ENCODE measurements around a stretch of chr3.

- RRBS: 2% methylated on average over 9 of the region's 85 CpGs
Measured at GRCh38 chr3:128486419-128487595, 6.2 kb downstream of the GATA2 start.

DNA sequence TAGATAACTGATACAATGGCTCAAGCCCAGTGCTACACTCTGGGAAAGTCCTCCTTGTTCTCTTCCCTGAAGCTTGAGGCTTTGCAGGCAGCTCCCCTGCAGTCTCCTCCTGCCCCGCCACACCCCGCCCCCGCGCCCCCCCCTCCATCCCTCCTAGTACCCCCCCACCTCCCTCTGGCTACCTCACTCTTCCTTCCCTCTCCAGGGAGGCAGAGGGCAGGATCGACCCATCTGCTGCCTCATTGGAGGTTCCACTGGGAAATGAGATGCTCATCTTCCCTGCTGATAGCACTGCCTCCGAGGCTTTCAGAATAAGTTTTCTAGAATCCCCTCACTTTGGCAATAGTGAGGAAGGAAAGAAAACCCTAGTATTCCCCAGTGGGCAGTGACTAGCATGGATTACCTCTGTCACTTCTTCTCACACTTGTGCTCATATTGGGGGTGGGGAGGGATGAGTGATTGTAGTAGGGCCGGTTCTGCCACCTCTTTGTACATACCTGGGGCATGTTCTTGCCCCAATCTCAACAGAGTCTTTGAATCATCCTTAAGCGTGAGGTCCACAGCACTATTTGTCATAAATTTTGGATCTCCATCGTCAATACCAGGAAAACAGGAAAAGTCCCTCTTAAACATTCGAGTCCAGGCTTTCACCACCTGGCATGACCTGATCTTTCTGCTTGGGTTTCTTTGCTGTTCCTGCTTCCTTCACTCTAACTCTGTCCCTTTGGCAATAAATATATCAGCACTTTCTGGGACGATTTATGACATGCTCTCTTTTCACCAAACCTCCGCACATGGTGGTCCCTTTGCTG, 16.2 kb upstream of the RAB7A start:
- RRBS: no CpG with 5 or more reads among the region's 12 CpGs

DNA sequence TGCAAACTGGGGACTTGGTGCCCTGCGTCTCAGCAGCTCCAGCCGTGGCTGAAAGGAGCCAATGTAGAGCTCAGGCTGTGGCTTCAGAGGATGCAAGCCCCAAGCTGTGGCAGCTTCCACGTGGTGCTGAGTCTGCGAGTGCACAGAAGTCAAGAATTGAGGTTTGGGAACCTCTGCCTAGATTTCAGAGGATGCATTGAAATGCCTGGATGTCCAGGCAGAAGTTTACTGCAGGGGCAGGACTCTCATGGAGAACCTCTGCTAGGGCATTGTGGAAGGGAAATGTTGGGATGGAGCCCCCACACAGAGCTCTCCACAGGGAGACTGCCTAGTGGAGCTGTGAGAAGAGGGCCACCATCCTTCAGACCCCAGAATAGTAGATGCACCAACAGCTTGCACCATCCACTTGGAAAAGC, 24.9 kb downstream of the RAB7A start:
- RRBS: no CpG with 5 or more reads among the region's 4 CpGs

DNA sequence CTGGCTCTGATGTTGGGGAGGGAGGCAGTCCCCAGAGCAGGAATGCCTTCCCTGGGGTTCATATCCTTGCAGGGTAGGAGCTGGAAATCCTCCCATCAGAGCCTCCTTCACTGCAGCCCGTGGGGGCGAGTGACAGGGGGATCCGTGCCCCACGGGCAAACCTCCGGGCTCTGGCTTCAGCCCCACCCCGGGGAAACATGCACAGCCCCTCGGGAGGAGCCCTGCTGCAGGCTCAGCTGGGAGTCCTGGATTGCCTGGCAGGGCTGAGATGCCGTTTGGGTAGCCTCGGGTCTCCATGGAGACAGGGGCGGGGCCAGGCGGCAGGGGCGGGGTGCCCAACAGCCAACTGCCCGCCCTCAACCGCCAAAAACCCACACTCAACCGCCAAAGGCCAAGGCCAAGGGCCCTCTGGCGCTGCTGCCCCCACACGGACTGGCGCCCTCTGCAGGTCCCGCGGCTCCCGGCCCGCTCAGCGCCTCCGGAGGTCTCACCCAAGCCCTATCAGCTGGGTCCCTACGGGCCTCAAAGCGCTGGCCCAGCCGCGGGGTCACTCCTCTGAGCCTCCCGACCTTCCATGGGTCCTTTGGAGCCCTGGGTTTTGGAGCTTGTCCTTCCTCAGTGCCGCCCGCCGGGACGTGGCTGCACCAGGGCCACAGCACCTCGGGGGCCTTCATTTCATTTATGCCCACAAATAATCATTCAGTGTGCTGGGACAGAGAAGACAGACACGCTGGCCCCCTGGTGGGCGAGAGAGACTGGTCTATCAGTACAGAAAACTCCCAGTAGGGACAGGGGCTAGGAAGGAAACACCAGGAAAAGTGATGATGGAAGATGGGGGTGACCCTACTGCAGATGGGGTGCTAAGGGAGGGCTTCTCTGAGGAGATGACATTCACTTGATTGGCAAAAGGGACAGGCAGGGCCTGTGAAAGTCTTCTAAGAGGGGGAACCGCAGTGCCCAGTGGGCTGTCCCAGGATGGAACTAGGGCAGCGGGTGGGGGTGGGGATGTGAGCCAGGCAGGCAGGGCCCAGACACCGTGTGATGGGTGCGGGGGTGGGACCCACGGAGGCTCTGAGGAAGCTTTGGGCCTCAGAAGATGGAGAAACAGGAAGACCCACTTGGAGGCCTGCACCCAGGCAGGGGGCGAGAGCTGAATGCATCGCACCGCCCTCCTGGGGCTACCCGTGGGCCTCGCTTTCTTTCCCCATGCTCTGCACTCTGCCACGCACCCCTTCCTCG, 33.4 kb upstream of the ACAD9 start:
- RRBS: no CpG with 5 or more reads among the region's 48 CpGs

DNA sequence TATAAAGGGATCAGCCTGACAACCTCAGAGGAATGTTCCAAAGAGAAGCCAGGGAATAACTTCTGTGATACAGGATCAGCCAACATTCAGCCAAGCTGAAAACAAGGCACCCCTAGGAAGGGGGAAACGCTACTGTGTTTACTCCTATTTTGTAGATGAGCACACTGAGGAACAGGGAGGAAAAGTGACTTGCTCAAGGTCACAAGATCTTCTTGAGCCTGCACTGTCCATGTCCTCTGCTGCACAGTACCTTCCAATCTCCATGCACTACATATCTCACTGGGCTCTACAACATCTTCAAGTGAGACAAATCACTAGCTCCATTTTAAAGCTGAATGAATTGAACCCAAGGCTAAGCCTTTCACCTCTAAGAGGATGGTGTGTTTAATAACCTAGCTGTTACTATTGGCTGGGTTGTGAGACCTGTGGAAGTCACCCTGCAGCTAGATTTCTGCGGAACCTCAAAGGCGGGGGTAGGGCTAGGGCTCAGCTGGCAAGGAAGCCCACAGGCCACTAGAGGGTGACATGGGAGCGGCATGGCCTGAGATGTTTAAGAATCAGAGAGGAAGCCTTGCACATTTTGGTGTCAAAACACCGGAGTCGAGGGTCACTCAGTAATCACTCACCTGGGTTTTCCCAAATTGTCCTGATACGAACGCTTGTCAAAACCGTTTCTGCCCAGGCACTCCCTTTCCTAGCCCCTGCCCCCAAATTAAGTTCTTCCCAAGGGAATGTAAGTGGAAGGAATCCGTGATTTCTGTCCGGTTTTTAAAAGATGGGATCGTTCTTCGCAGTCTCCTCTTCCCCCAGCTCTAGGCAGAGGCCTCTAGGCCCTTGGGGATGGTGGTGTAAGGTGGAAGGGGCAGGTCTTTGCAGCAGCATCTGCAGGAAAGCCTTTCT, 3.9 kb upstream of the ACAD9 start:
- RRBS: no CpG with 5 or more reads among the region's 13 CpGs

DNA sequence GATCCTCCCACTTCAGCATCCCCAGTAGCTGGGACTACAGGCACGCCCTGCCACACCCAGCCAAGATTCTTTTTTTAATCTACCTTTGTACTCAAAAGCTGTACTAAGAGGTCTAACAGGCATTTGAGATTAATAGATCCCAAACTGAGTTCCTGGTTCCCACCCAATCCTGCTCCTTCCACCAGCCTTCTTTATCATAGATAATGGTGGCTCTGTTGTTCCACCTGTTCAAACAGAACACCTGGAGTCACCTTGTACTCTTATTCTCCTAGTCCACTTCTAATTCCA, 2.6 kb downstream of the ACAD9 start:
- RRBS: no CpG with 5 or more reads among the region's 1 CpG

- RRBS: no CpG with 5 or more reads among the region's 6 CpGs
Measured at GRCh38 chr3:129077169-129077508, 16.6 kb downstream of the GP9 start.

DNA sequence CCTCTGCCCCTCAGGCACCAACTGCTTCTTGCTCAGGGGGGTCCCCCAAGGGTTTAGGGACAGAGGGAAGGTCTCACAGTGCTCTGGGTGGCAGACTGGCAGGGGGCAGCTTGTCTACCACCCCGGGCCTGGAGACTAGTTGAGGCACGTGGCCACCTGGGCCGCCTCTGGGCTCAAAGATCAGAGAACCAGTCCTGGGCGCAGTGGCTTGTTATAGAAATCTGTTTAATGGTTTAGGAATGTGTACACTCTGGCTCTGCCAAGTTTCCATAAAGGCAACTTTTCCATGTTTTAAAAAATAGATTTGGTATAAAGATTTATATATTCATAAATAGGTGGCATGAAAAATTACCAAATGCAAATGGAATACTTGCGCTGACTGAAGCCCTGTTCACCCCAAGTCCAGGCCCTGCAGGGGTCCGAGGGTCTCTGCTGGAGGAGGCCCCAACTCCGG, 26.8 kb downstream of the GP9 start:
- RRBS: no CpG with 5 or more reads among the region's 7 CpGs

DNA sequence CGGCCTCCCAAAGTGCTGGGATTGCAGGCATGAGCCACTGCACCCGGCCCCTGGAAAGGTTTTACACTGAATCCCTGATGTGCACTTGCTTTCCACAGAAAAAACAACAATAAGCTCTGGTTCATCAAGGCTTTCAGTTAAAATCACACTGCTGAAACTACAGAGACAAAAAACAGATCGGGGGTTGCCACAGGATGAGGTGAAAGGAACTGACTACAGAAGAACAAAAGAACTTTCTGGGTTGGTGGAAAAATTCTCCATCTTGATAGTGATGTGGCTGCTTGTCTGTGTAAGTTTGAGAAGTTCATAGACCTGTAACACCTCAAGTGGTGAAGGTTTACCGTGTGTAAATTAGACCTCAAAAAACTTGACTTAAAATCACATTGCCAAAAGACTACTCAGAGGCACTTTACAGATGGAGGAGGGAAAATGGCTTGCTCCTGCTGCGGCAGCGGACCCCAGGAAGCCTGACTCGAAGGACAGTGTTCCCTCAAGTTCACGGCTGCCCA, 2.8 kb downstream of the RAB43 start:
- RRBS: no CpG with 5 or more reads among the region's 8 CpGs

- RRBS: no CpG with 5 or more reads among the region's 8 CpGs
Measured at GRCh38 chr3:129195596-129196415, 12.1 kb upstream of the CNBP start.

GRCh38 chr3:129276554-129276753, 2.2 kb upstream of the HMCES start:
- RRBS: no CpG with 5 or more reads among the region's 2 CpGs

- RRBS: no CpG with 5 or more reads among the region's 11 CpGs
Measured at GRCh38 chr3:129313305-129314582, 2.3 kb downstream of the H1-10 start.

- RRBS: no CpG with 5 or more reads among the region's 12 CpGs
Measured at GRCh38 chr3:129352785-129353501, 36.9 kb upstream of the H1-10 start.

- RRBS: no CpG with 5 or more reads among the region's 15 CpGs
Measured at GRCh38 chr3:129385332-129386398, 42.8 kb downstream of the EFCAB12 start.

GRCh38 chr3:129398884-129399904, 29.2 kb downstream of the EFCAB12 start:
- RRBS: no CpG with 5 or more reads among the region's 41 CpGs

DNA sequence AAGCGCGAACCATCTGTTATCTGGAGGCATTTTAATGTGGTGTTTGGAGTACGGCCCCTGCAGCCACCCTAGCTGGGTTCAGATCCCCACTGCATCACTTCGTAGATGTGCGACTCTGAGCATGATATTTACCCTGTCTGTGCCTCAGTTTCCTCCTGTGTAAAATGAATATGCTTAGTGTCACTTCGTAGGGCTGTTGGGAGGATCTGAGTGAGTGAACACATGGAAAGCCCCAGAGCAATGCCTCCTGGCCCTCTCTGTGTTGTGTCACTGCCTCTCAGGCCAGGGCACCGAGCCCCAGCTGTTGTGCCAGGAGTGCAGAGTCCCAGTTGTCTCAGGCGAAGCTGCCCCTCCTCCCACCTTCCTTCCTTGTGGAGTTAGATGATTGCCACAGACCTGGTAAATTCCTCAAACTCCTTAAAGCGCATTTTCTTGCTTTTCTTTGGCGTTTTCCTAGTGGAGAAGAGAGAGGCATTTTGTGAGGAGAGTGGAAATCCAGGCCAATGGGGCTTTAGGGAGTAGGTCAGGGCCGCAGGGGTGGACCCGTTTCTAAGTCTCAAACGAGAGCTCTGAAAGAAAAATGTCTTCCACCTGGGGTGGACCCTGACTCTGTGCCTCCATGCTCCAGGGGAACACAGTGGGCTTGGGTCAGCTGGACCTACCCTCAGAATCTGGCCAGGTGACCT, 26.2 kb downstream of the EFCAB12 start:
- RRBS: no CpG with 5 or more reads among the region's 13 CpGs

GRCh38 chr3:129429872-129431074, 1.8 kb upstream of the EFCAB12 start:
- RRBS: no CpG with 5 or more reads among the region's 4 CpGs

GRCh38 chr3:129562613-129563501, 19.9 kb downstream of the H1-8 start:
- RRBS: no CpG with 5 or more reads among the region's 34 CpGs

DNA sequence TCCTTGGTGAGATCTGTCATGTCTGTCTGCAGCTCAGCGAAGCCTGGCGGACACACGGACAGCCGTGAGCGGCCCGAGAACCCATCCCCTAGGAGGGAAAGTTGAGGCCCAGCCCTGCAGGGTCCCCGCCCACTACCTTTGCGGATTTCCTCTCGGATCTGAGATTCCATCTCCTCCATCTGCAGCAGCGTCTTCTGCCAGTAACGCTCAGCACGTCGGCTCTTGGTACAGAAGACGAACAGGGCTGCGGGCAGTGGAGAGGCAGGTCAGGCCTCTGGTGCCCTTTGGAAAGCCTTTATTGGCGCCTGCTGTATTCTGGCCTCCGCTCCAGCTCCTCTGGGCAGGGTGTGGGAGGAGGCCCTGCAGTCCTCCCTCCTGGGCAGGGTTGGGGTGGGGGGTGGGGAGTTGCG, 24.6 kb downstream of the H1-8 start:
- RRBS: no CpG with 5 or more reads among the region's 18 CpGs

DNA sequence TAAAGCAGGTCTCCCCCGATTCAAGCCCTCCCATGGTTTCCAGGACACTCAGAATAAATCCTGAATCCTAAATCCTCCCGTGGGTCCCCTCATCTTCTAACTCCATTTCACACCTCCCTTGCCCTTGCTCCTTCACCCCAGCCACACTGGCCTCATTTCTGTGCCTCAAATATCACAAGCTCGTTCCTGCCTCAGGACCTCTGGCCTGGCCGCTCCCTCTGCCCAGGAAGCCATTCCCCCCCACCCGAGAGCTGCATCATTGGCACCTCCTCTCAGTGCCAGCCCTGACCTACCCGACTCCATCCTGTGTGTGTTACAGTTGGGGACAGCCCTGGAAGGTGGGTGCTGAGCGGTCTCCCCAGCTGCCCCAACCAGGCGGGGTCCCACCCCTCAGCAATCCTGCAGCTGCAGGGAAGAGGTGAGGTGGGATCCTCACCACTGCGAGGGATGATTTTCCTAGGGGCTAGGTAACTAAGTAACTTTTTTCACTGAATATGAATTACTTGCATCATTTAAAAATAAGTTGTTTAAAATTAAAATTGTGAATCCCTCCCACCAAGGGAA, 14.5 kb downstream of the PLXND1 start:
- RRBS: no CpG with 5 or more reads among the region's 9 CpGs